SUDHL5 (cell line): Measurements from ENCODE around the genes DCT and UGGT2.

DNA sequence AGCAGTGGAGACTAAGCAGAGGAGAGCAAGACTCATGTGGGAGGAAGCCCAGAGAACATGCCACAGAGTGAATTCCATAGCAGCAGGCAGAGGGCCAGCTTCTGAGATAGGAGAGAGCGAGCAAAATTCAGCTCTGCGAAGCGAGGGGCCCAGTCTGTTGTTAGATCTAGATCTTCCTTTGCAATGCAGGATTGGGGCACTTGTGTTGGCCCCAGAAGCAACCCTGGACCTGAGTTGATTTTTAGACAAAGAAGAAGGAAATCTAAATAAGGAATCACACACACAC lies 199.7 kb downstream of the SPRY2 start:
- PRO-cap: no peak

DNA sequence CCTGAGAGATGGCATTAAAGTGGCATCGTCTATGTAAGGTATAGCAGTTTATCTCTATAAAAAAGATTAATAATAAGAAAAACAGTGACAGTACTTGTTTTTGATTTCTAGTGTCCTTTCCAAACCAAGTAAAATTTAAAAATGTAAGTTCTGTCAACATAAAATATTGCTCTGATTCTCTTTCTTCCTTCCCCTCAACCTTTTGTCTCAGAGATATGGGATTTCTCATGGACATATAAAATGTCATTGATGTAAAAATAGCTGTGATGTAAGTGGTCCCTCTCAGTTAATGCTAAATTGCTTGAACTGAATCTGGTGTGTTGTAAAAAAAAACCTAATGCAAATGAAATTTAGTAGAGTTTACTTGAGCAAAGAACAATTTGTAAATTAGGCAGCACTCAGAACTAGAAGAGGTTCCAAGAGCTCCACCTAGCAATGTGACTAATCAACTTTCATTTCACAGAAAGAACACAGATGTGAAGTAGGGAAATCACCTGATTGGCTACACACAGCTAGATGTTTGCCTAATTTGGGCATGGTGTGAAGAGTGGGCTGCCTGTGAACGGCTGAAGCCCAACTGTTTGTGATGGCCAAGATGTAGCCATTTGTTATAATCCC lies 724.6 kb upstream of the SLITRK5 start:
- PRO-cap: no peak

GRCh38 chr13:90032051-90032466 lies 1366.4 kb upstream of the GPC5 start:
- PRO-cap: no peak

- PRO-cap: no peak
These were observed 41.2 kb upstream of the GPC5 start for GRCh38 chr13:91357058-91357767.

- PRO-cap: no peak
These were observed 820 bp upstream of the GPC6 start for GRCh38 chr13:93225625-93226348.

- PRO-cap: no peak
These were observed 5.2 kb downstream of the GPC6 start for GRCh38 chr13:93231907-93232128.

- PRO-cap: no peak
These were observed 228.2 kb downstream of the GPC6 start for GRCh38 chr13:93454628-93455475.

DNA sequence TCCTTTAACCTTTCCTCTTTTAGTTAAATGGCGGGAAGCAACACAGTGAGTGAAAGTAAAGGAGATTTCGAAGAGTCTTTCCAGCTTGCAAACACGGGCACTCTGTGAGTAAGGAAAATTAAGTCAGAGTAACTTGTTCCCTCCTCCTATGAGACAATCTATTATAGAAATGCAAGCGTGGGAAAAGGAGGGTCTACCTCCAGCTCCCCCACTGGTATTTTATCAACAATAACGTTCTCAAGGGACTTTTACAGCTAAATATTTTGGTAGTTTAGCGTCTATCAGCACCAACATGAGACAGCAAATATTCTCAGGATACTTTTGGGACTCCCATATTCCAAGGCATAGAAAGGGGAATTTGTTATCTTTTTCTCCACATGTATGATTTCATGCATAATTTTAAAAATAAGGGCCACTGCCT lies 152.7 kb downstream of the DCT start:
- PRO-cap: no peak

- PRO-cap: no peak
These were observed 137.0 kb downstream of the DCT start for GRCh38 chr13:94342471-94342896.

DNA sequence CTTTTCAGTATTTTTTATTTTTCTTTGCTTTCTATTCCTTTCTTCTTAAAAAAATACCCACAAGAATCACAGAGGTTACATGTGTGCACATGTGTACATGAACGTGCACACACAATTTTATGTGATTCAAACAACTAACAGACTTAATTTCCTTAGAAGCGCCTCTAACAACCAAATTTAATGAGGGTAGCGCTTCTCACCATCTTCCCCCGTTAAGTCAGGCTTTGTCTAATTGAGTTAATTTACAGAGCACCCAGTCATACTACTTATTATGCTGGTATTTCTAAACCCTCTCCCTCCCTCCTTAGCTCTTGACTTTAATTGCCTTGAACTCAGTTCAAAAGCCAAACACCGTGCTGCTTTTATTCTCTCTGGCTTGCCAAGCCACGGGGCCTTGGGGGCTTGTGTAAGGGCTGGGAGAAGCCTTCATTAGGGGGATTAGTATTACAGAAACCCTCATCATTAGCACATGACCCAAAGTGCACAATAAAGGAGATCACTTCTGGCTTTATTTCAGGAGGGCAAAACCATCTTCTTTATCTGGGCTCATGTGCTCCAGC lies at the start of gene DCT:
TSS of gene DCT (minus strand) at position 338 of the 560 bp plus-strand sequence.
- PRO-cap: no peak

DNA sequence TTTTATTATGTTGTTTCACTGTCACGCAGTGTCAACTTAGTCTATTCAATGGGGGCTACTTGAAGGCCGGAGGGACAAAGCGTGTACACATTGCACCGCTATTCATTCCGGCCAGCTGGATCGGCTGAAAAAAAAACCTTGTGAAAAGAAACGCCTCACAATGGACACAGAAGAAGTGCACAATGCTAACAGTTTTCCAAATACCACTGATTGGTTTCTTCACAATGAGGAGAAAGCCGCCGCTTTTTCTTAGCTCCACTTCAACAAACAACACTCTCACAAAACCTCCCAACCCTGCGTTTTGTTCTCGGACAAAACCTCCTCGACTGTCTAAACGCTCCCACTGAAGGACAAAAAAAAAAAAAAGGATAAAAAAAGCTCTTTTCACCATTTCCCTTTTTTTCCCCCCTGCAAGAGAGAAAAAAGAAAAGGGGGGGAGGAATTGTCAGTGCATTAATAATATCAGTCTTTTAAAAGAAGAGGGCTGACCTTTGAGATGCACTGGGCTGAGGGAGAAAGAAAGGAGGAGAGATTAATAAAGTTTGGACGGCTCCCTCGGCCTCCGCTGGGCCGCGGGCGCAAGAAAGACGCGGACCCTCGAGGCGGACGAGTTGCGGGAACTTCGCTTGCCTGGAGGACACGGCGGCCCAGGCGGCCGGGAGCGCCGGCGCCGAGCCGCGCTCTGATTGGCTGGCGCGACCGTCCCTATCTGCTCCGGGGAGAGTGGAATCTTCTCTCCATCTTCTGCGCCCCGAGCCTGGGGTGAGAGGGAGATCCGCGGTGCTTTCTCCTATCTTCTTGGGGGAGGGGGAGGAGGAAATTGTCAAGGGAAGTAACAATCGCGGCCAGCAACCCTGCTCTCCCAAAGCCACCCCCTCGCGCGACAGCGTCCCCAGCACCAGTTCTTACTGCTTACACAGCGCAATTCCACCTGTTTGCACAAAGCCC lies 5.2 kb downstream of the SOX21 start:
- PRO-cap: no peak

DNA sequence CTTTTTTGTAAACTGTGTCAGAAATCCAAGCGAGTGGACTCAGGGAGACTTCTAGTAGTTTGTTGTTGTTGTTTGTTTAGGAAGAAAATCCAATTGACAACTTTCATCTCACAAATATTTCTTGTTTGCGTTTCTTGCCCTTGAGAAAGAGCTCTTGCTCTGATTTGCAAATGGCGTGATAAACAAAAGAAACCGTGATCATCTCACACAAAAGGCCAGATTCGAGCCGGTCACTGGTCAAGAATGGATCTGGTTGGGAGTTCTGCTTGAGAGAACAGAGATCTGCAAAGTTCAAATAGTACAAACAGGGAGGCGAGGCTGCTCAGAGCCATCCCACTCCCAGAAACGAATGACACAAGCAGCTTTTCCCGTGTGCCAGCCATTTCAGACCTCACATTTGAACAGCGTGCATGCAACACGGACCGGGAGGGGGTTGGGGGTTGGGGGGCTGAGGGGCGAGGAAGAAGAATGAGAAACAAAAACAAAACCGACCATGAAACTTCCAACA lies 1.9 kb downstream of the SOX21 start:
- PRO-cap: no peak

DNA sequence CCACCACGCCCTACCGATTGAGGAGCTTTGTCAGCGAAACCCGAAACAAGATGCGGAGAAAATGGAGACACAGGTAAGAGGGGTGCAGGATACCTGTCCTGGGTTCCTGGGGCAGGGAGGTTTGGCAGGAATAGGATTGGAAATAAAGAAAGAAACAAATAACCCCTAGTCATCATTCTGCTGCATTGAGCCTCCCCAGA lies 38.9 kb upstream of the ABCC4 start:
- PRO-cap: no peak

DNA sequence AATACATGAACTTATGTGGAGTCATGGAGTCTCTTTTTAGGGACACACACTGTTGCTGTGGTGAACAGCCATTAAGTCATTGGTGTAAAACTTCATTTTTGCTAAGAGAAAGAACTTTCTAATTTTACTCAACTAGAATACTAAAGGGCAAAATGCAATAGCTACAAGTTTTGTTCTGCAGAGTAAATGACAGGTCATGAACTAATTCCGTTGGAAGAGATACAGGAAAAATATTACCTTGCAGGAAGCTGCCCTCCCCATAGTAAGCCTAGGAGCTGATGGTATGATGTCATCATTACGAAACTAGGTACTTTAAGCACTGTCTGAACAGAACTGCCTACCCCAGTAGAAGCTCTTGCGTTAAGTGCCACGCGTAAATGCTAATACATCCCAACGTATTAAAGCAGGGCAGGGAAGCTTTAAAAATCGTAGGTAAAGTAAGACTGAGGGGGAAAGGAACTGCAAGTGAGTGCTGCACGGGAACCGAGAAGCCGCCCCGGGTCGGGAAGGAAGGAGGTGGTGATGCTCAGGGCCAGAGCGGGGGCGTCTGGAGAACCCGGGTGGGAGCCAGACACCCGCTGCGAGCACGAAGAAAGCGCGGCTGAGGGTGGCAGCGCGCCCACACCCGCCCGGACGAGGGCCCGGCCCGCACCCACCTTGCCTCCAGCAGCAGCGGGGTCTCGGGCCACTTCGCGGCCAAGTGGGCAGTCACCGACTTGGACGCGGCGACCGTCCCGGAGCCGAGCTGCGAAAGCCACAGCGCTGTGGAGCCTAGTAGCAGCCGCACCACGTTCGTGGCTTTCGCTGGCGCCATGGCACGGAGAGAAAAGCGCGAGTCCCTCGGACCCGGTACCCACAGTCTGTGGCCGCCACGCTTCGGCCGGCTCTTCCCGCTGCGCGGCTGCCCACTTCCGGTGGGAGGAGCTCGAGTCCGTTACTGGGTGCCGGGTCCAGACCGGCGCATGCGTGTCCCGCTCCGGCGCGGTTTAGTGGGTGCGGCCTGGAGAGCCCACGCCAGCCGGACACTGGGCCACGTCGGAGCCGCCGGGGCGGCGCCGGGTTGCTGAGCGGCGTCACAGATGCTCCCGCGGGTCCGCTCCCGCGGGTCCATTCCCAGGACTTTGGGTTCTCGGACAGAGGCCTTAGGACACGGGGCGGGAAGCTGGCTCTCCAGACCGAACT lies at the start of gene UGGT2:
TSS of gene UGGT2 (minus strand) at position 903 of the 1,182 bp plus-strand sequence.
- PRO-cap: bidirectional peak, plus-strand start at position 1,017 of the sequence, minus-strand start at position 864 of the sequence

DNA sequence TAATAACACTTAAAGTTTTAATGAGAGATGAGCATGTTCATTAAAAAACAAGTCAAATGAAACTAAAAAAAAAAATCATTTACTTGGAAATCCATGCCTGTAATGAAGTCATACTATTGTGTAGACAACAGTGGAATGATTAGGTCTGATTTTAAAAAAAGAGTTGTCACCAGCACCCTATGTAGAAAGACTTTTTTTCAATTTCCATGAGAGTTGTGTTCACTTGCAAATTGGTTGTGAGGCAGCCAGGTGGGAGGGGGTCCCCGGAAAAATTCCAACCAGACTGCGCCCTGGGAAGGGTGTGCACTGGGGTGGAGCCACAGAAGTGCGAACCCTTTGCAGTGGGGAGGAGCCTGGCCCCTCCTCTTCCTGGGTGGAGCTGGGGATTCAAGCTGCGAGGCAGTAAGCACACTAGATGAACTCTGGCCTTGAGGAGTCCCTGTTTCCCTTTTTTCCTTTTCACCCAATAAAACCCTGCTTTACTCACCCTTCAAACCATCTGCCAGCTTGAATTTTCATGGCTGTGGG lies 31.1 kb upstream of the MBNL2 start:
- PRO-cap: no peak

DNA sequence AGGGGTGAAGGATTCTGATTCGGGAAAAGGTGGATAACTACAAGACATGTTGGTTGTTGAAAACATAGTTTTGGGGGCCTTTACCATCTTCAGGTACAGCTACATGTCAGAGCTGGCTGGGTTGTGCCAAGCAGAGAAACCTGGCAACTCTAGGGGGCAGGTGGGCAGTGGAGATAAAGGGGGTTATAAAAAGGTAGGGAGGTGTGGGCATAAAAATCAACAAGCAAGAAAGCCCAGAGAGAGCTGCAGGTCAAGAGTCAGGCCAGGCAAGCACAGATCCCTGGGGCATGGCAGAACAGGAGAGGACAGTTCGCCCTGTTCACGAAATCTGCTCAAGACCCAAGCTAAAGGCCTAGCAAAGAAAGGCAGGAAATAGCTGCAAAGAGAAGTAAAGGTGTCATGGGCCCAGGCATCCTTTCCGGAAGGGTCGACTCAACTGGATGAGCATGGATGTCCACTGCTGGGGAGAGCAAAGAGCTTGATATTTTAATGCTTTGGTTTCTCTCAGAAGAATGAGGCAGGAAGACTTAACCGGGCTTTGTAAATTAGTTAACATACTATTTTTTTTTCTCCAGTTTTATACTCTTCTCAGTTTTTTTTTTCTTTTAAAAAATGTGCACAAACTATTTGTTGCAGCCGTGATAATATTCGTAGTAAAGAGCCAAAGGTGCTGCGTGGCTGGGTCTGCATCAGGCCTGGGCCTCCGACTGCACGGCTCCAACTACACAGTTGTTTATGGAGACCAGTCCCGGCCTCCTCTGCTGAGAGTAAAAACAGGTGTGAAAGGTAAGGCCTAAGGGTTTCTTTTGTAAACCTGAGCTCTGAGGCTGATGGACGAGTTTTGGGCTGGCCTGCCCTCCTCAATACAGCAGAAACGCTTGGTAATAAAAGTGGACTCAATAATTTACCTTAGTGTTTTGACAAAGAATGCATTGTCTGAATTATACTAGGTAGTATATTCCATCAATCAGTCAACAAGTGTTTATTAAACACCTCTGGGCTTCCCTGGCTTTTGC lies 3.6 kb downstream of the MBNL2 start:
- PRO-cap: no peak

DNA sequence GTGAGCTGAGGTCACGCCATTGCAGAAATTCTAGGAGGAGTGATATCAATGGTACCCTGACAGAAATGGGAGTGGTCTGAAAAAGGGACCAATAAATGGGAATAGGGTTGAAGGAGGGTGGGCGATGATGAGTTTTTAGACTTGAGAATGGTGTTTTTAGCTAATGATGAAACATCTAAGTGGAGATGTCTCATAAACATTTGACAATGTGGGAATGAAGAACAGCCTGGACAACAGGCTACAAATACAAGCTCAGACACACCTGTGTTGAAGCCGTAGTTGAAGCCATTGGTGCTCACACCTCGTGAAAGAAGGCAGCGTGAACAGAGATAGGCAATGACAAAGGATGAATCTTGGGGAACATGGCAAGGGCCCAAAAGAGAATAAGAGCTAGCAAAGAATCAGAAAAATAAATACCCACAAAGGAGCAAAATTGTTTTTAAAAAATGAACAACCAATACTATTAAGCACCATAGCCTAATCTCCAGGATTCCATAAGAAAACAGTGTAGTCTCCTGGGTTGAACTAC lies 8.2 kb downstream of the MBNL2 start:
- PRO-cap: no peak

DNA sequence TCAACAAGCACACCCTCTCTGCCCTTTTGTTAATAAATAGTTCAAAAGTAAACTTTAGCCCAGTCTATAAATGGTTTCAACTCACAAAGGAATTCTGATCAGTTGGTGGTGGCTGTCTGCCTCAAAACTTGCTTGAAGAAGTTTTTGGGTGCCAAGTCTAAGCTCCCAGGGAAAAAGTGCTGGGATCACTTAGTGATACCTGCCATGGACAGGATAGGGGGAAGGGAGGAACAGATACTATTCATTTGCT lies 22.9 kb downstream of the MBNL2 start:
- PRO-cap: no peak

GRCh38 chr13:97261216-97261951 lies 39.3 kb downstream of the MBNL2 start:
- PRO-cap: no peak

DNA sequence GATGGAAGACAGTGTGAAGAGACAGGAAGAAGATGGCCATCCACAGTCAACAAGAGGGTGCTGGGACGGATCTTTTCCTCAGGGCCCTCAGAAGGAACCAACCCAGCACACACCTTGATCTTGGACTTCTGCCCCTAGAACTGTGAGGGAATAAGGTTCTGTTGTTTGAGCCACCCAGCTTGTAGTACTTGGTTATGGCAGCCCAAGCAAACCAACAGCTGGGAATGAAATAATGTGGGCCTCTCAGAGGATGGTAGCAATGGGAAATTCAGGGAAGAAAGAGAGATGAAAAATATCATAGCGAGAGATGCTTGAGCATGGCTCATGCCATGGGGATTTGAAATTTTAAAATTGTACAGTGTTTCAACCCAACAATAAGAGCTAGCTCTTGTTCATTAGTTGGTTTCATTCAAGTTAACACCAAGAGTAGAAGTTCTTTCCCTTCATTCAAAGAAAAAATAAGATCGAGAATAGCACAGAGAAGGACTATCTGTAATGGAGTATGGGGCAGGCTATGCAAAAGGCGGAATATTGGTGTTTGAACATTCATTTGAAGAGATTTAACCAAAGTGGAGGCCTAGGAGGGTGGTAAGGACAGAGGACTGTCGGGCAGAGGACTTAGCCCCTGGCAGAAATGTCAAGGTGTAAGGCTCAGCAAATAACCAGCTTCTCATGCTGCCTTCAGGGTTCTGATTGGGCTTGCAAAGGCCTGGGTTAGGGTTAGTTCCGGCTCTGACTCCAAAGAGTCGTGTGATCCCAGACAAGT lies 87.5 kb downstream of the MBNL2 start:
- PRO-cap: no peak